Epithelial cell of prostate (primary cell): ENCODE results near the genes SLFN5 and C17orf50.

- RRBS = no CpG with 5 or more reads among the region's 3 CpGs
Measured at GRCh38 chr17:33803583-33804117, 451.4 kb upstream of the CCL2 start.

DNA sequence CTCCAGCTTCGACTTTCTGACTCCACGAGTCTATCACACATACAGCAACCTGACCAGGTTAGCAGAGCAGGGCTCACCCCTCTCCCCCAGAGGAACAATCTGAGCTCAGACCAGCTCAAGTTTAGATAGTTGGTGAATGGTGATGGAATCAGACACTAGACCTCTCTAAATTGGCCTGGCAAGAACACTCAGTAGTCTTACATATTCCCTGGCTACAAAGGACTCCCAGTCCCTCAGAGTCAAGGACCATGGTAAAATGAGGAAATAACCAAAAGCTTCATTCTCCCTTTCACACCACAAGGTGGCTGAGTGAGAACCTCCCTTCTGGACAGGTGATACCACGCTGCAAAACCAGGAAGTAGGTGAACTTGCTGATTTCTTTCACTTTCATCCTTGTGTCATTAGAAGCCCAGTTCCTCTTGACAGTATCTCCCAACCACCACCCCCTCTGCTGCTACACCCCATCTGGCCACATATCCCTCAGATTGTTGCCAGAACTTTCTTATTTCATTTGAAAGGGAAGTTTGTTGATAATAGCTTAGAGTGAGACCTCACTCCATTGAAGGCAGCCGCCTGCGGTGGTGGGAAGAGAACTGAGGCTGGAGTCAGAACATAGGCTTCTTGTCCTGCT, 290.7 kb upstream of the CCL2 start:
- RRBS = no CpG with 5 or more reads among the region's 5 CpGs

GRCh38 chr17:34040080-34040646, 214.9 kb upstream of the CCL2 start:
- RRBS = no CpG with 5 or more reads among the region's 40 CpGs

GRCh38 chr17:34637326-34637735, 57.9 kb downstream of the TMEM132E start:
- RRBS = 43% methylated on average over 6 of the region's 33 CpGs

DNA sequence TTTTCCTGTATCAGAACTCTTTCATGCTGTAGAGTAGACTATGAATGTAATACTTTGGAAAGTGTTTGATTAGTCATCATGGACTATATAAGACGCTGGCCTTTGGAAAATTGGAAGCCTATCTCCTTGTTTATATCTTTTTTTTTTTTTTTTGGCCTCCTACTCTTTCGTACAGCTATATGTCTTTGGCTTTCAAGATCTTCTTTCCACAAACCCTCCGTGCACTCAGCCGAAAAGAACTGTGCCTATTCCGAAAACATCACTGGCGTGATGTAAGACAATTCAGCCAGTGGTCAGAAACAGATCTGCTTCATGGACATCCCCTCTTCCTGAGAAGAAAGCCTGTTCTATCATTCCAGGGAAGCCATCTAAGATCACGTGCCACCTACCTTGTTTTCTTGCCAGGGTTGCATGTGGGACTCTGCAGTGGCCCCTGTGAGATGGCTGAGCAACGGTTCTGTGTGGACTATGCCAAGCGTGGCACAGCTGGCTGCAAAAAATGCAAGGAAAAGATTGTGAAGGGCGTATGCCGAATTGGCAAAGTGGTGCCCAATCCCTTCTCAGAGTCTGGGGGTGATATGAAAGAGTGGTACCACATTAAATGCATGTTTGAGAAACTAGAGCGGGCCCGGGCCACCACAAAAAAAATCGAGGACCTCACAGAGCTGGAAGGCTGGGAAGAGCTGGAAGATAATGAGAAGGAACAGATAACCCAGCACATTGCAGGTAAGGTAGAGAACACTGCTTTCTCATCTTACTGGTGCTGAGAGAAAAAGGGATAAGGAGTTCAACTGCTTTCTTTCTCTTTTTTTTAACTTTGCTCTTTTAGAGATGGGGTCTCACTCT, 2.7 kb downstream of the LIG3 start:
- RRBS = no CpG with 5 or more reads among the region's 14 CpGs

DNA sequence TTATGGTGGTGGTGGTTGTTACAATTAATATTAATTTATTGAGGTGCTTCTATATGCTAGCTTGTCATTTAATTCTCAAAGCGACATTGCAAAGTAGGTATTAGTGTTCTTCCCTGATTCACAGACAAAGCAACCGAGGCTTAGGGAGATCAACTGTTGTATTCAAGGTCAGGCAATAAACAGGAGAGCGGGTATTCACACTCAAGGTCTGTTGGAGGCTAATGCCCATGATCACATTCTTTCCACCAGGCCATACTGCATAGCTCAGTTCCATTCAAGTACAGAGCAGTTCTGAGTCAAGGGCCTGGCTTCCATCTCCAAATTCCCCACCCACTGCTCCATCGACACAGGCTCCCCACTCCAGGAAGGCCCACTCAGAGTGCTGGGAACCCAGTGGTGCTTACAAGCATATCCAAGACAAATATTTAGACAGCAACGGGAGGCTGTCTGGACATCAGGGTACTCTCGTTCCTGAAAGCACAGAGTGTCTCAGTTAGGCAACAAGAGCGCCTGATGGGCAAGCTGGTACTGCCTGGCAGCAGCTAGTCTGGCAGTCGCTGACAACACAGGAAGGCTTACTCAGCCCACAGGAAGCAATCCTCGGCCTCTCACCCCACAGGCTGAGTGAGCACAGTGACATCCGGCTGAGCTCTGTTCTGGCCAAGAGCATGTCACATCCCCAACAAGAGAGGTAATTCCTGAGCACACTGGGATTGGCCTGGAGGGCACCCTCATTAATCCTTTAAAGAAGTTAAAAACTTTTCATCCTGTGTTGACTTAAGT, 40.9 kb downstream of the RFFL start:
- RRBS = no CpG with 5 or more reads among the region's 10 CpGs

GRCh38 chr17:35047070-35047428, 16.5 kb downstream of the RFFL start:
- RRBS = no CpG with 5 or more reads among the region's 2 CpGs

DNA sequence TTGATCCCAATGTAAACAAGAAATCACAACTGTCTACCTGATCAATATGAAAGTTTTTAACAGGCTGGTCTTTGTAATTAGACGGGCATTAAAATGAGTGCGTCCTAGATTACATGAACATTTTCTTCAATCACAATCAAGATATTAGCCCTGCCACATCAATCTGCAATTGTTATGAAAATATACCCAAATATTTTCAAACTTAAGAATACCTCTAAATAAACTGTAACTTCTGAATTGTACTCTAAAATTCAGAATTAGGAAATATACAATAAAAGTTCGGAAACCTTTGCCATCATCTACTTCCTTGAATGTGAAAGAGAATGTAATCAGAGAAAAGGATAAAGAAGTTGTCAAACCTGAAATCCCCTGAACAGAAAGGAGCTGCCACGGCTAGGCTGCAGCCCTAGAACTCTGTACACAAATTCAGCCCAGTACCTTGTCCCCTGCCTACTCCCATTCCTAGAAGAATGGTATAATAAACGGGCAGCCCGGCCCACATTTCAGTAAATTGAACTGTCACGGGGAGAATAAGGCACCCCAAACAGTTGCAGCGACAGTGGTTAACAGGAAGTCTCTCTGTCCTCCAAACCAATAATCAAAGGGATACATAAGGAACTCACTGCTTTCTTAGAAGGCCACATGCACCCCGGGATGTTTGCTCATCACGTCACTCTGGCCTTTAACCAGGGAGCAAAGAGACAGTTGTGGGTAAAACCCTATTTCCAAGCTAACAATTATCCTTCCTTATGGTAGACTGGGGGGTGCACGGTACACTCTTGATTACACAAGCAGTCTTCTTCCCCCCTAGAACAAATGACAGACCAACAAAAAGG, 24.2 kb upstream of the RFFL start:
- RRBS = no CpG with 5 or more reads among the region's 11 CpGs

DNA sequence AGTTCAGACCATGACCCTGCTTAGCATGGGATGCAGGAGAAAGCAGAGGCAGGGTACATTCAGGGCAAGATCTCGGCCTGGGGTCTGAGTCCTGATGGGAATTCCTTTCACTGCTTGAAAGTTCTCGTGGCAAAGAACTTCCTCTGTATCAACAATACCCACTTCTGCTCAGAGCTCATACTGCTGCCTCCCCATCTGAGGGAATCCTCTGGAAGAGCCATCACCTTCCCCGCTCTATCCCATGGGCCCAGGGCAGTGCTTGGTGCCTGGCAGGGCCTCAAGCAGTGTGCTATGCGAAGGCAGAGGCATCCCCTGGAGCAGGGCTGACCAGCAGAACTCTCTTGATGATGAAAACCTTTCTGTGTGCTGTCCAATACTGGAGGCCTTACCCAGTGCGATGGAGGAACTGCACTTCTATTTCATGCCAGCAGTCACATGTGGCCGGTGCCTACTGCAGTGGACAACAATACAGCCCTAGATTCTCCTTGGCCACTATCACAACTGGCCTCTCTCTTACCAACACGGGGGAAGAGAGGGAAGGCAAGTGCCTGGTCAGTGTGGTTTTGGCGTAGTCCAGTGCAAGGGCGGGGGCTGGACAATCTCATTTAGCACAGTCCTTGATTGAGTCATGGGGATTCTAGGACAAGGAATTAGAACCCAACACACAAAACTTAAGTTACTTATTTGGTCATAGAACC, 10.1 kb downstream of the FNDC8 start:
- RRBS = no CpG with 5 or more reads among the region's 9 CpGs

GRCh38 chr17:35242812-35243424, at the start of gene SLFN5:
Gene SLFN5, plus strand, starts transcription at chr17:35243072.
- RRBS = under 1% methylated on average over 24 of the region's 38 CpGs

GRCh38 chr17:35278305-35278964, 35.6 kb downstream of the SLFN5 start:
- RRBS = no CpG with 5 or more reads among the region's 17 CpGs

- RRBS = no CpG with 5 or more reads among the region's 11 CpGs
Measured at GRCh38 chr17:35362935-35364006, 10.2 kb downstream of the SLFN11 start.

DNA sequence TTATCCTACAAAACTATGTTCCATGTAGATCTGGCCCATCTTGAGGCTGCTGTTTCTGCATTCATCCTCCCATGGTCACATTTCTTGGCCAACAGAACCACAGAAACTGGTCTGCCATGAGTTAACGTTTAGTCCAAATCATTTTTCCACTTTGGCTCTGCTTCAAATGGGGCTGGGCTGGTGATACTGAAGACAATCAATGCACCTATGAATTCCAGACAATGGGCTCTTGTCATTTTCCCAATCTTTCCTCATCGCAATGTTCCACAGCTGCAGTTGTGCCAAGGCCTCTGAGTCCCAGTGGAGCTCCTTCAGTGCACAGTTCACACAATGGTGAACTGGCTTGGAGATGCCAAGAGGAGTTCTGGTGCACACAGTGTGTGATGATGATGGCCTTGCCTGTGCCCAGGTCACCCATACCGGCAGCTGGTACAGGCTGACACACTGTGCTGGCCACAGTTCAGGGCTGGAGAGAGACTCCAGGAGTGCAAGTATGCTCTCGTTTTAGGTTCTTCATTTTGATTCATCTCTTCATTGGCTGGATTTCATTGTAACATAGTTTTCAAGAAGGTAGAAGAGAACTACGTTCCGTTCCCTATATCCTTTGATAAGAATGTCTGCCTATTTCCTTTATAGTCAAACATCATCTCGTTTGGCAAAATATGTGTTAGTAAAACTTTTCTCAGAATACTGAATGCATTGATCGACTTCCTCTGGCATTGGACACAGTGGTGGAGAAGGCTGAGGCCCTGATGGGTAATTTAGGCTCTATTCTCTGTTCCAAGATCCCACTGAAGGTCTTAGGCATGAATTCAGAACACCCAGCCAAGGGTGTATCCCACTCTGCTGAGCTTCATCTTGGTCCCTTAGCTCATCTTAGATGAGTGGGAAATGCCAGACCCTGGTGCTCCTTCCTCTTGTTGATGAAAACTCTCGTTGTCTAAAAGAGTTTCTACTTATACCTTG, 22.3 kb downstream of the SLFN12 start:
- RRBS = no CpG with 5 or more reads among the region's 9 CpGs

DNA sequence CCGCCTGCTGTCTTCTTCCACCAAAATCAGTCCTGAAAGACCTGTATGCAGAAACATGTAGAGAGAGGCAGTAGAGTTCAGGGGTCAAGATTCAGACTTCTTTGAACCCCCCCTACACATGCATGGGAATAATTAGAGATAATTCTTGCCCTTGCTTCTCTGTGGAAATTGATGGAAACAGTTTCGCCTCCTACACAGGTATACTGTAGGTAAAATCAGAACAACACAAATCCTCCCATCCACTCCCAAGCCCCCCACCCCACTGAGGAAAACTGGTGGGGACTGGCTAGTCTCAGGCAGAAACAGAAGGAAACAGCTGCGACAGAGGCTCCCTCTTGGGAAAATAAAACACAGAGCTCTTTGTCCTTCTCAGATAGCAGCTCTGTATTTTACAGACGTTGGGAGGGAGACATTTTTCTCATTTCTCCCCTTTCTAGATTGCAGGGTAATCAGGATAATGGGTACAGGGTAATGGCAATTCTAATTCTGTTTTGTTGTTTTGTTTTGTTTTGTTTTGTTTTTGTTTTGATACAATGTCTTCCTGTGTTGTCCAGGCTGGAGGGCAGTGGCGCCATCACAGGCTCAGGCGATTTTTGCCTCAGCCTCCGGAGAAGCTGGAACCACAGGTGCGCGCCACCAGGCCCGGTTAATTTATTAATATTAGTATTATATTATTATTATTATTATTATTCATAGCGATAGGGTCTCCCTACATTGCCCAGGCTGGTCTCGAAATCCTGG, 1.0 kb downstream of the SLFN13 start:
- RRBS = no CpG with 5 or more reads among the region's 12 CpGs

- RRBS = no CpG with 5 or more reads among the region's 8 CpGs
Measured at GRCh38 chr17:35540559-35541544, 3.4 kb upstream of the SLFN12L start.

DNA sequence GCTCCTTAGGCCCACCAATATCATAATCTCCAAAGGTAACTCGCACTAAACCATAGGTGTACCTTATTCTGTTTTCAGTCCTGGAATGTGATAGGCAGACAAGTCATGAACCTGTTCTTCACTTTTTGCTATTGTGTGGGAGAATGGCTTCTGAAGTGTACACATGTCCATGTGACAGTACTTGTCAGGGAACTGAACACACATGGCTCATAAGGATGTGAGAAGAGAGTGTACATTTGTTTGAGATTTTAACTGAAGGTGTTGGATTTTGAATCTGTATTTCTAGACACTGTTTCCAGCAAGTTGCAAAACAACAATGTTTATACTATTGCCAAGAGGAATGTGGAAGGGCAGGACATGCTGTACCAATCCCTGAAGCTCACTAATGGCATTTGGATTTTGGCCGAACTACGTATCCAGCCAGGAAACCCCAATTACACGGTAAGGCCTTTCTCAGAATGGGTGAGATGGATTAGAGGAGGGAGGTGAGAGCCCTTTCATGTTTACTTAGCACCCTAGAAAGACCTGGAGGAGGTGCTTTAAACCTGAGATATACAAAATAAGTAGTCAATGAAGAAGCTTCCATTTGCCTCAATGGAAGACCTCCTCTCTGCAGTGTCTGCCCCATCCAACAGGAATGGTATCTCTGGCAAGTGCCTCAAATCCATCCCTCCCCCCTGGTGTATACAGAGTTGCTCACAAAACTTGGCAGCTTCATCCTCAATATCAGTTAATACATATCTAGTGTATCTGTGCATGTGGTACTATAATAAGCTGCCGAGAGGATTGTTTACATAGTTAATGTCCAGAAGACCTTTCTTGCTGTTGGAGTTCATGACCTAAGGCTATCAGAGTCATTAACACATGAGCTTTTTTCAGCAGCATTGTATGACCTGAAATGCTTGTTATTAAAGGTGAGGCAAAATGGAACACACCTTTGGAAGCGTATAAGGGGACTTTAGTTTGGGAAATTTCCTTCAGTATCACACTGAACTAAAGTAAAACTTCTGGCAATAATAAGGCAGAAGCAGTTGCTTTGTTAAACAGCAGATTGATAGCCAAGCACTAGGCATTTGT, 14.2 kb upstream of the RASL10B start:
- RRBS = no CpG with 5 or more reads among the region's 6 CpGs

GRCh38 chr17:35760569-35760980, at the start of gene C17orf50:
Gene C17orf50, plus strand, starts transcription at chr17:35760887.
- RRBS = no CpG with 5 or more reads among the region's 1 CpG

- RRBS = no CpG with 5 or more reads among the region's 2 CpGs
Measured at GRCh38 chr17:35788425-35789310, 6.8 kb downstream of the MMP28 start.

- RRBS = no CpG with 5 or more reads among the region's 3 CpGs
Measured at GRCh38 chr17:35990914-35991504, 4.5 kb upstream of the CCL14 start.